Kidney epithelial cell (primary cell): ENCODE measurements around a stretch of chr7.

DNA sequence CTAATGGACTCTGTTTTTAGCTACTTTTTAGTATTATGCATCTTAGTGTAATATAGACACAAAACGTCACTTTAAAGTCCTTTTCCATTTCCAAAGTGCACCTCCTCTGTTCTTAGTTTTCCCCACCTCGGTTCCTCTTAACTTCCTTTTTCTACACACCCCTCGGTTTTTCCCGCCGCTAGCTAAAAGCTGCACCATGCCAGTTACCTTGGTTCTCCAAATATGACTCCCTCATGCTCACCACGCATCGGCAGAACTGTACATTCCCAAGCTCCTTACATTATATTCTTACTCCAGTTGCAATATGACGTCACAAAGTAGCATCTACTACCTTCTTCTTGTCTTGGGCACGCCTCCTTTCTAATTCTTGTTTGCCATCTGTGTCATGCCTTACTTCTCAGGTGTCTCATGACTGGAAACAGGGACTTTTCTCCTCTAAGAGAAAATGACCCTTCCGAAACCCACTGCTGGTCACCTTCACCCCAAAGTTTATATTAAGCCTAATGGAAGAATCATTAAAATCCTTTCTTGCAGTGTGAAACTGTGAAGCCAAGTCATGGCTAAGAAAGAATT lies 1.9 kb downstream of the ESYT2 start:
- RAMPAGE, long total RNA = no peak
- RRBS = no CpG with 5 or more reads among the region's 10 CpGs

- RAMPAGE, long total RNA = no peak
- RRBS = under 1% methylated on average over 14 of the region's 25 CpGs
Observed at GRCh38 chr7:158828777-158829091, 575 bp downstream of the ESYT2 start.

GRCh38 chr7:158847327-158847825 lies 9.0 kb upstream of the DYNC2I1 start:
- RAMPAGE, long total RNA = no peak
- RRBS = no CpG with 5 or more reads among the region's 1 CpG

DNA sequence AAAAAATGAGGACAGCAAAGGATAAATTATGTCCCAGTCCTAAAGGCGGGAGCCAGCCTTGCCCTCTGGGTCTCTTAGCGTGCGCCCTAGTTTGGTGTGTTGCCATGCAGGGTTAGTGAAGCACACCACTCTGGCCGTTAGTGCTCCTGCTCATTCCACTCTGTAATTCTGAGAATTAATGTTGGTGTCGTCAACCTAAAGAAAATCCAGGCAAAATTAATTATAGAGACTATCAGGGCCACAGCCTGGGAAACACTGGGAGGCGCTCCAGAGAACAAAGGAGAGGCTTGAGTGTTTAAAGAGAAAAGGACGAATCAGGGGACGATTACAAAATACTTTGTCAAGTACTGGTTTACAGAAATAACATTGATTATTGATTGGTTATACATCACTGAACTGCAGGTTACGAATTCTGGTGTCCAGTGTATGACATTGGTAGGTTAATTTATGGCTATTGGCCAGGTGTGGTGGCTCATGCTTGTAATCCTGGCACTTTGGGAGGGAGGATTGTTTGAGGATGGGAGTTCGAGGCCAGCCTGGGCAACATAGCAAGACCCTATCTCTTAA lies 5.7 kb downstream of the DYNC2I1 start:
- RAMPAGE, long total RNA = no peak
- RRBS = no CpG with 5 or more reads among the region's 10 CpGs

GRCh38 chr7:158865384-158866159 lies 9.2 kb downstream of the DYNC2I1 start:
- RAMPAGE, long total RNA = no peak
- RRBS = no CpG with 5 or more reads among the region's 11 CpGs

DNA sequence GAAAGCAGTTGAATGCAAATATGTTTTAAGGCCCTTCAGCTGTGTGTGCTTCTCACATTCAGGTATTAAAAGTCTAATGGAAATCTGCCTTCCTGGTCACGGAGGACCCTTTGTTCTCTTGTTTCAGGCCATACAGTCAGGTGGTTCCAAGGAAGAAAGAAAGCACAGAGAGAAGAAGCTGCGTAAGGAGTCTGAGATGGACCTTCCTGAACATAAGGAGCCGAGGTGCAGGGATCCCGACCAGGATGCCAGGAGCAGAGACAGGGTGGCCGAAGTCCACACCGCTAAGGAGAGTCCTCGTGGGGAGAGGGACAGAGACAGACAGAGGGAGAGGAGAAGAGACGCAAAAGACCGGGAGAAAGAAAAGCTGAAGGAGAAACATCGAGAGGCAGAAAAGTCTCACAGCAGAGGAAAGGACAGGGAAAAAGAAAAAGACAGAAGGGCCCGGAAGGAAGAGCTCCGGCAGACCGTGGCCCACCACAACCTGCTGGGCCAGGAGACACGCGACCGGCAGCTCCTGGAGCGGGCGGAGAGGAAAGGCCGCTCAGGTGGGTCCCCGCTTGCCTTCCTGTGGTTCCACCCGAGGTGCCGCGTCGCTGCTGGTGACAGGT lies 14.8 kb downstream of the DYNC2I1 start:
- RAMPAGE, long total RNA = no peak
- RRBS = 79% methylated on average over 7 of the region's 24 CpGs

GRCh38 chr7:158976827-158977394 lies 120.6 kb downstream of the DYNC2I1 start:
- RAMPAGE, long total RNA = no peak
- RRBS = no CpG with 5 or more reads among the region's 17 CpGs

DNA sequence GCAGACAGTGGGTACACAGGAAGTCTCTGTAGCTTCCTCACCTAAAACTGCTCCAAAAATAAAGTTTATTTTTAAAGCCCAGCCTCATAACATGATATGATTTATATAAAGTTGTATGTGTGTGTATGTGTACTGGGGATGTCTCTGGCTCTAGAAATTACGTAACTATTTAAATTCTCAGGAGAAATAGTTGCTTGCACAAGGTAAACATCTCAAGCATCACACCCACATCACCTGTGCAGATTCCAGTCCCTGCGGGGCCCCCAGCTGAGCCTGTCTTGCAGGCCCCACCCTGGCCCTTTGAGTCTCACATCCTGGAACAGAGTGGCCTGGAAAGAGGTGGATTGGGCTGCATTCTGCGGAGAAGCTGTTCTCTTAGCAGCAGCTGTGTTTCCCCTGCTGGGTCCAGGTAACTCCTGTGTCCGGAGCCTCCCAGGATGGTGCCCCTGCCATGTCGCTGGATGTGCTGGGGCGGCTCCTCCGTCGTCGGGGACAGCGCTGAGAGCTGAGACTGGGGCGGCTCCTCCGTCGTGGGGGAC lies 135.8 kb downstream of the DYNC2I1 start:
- RAMPAGE, long total RNA = no peak
- RRBS = no CpG with 5 or more reads among the region's 13 CpGs

DNA sequence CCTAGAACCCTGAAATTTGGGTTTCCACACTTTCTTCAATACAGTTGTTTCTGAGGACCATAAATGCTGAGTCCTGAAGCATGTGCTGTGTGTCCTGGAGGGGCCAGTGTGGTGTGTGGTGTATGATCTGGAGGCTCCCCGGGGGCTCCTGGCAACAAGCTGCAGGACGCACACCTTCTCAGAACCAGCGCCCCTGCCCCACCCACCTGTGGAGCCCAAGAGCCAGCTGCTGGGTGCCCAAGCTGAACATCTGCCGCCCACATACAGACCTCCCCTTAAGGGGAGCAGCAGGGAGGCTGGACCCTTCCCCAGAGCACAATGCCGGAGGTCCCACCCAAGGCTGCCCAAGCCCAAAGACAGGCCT lies 48.8 kb downstream of the VIPR2 start:
- RAMPAGE, long total RNA = no peak
- RRBS = 91% methylated on average over 1 of the region's 5 CpGs